Frontal cortex (tissue), 2 donors: ENCODE measurements around a stretch of chr3.

DNA sequence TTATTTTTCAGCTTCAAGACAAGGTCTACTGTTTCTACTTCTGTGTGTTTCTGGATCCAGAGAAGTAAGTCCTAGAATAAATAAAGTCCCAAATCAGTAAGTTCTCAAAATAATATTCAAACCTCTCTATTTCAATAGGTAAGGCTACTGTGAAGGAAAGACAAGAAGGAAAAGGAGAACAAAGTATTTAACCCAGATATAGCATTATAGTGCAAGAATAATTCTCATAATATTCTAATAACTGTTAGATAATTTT lies 31.6 kb upstream of the ARF4 start:
- RAMPAGE, long total RNA = no peak

DNA sequence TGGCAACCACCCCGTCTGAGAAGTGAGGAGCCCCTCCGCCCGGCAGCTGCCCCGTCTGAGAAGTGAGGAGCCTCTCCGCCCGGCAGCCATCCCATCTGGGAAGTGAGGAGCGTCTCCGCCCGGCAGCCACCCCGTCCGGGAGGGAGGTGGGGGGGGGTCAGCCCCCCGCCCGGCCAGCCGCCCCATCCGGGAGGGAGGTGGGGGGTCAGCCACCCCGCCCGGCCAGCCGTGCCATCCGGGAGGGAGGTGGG lies 8.8 kb upstream of the SLMAP start:
- RAMPAGE, long total RNA = no peak

DNA sequence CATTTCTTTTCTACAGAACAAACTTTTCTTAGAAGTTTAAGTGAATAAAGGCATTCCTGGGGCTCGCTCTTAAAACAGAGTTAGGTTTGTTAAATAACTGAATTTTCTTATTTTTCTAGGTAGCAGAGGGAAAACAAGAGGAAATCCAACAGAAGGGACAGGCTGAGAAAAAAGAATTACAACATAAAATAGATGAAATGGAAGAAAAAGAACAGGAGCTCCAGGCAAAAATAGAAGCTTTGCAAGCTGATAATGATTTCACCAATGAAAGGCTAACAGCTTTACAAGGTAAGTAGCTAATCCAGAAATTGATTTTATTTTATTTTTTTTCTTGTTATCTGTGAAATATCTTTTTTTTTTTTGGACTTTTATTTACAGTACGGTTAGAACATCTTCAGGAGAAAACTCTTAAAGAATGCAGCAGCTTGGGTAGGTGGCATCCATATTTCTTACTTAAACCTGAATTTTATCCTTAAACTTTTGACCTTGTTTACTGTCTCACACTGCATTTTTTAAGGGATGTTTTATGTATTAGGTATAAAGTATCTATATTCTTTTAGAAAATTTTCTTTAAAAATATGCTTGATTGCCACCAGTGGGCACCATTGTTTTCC lies 108.4 kb downstream of the SLMAP start:
- RAMPAGE, long total RNA = no peak

GRCh38 chr3:58067935-58068805 lies 59.9 kb downstream of the FLNB start:
- RAMPAGE, long total RNA = no peak

- RAMPAGE, long total RNA = no peak
Observed at GRCh38 chr3:58111438-58112248, 99.1 kb downstream of the DNASE1L3 start.

GRCh38 chr3:58115032-58115751 lies 95.6 kb downstream of the DNASE1L3 start:
- RAMPAGE, long total RNA = no peak

- RAMPAGE, long total RNA = no peak
Observed at GRCh38 chr3:58171393-58172461, 39.0 kb downstream of the DNASE1L3 start.

DNA sequence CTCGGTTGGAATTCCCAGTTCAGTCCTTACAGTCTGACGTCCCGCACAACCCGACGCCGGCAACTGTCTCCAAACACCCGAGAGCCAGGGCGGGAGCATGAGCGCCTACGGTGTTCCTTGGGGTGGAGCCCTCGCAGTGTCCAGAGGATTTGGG lies 788 bp upstream of the ABHD6 start:
- RAMPAGE, long total RNA = no peak

DNA sequence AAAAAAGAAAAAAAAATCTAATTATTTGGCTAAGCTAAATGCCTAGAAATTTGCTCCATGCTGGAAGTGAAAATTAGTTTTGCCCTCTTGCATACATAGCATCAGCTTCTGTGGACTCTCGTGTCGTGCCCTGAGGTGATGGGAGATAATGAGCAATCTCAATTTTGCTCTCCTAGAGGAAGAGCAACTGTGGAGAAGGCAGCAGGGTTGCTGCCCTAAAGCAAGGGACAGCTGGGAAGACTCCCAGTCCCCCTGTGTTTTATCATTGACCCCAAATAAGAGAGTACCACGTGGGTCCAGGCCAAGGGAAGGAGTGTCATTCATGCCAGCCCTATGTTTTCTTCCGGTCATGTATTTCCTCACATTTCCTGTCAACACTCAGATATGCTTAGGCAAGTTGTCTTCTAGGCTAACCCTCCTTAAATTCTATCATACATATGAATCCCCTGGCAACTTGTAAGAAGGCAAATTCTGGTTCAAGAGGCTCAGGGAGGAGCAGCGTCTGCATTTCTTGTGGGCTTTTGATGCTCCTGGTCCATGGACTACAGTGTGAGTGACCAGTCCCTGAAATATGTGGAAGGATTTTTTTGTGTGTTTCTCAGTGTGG lies 32.1 kb upstream of the RPP14 start:
- RAMPAGE, long total RNA = no peak

DNA sequence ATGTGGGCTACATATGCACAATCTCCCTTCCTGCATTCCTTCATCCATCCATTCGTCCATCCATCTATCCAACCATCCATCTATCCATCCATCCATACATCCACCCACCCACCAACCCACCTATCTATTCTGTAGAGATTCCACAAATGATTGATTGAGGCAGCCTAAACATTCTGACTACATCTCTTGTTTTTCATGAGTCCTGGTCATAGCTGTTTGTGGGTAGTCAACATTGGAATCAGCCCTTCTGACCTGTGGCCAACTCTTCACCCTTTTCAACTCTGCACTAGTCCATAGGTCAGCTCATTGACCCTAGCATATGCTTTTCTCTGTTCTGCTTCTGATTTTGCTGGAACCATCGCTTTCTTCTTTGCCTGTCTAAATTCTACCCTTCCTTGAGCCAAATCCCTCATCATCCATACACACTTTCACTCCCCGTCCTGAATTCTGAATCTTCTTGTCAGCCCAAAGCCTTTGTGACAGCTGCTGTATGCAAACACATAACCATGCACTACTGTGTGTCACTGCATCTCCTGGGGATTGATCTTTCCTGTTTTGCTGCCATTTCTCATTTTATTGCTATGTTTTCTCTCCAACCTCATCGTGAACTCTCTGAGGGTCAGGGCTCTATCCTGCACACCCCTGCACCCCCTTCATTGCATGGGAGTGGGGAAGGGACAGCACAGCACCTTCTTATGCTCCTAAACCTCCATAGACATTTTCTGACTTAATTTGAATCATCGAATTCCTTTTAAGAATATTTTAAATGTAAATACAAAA lies 16.8 kb upstream of the KCTD6 start:
- RAMPAGE, long total RNA = no peak

DNA sequence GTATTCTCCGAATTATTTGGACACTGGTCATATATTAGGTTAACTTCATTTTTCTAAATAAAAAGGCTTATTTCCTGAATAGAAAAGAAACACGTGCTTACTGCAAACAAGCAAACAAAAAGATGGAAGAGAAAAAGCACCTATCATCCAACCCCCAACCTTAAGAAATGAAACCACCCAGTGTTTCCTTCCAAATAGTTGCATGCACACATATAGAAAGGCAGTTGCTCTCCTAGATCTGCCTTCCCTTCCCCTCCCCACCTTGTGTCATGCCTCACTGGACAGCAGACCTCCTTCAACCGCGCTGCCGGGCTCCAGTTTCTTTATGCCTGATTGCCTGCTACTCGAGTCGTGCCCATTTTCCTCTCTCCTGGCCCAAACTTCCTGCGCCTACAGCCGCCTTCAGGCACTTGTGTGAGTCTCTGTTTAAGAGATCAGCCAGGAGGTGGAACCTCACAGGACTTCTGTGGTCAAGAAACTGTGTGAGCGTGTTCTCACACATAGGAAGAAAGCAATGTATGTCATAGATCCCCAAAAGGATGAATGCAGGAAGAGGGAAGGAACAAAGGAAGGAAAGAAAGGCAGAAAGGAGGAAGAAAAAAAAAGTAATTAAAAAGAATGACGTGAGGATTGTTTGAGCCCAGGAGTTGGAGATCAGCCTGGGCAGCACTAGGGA lies 8.8 kb upstream of the FAM107A start:
- RAMPAGE, long total RNA = no peak

DNA sequence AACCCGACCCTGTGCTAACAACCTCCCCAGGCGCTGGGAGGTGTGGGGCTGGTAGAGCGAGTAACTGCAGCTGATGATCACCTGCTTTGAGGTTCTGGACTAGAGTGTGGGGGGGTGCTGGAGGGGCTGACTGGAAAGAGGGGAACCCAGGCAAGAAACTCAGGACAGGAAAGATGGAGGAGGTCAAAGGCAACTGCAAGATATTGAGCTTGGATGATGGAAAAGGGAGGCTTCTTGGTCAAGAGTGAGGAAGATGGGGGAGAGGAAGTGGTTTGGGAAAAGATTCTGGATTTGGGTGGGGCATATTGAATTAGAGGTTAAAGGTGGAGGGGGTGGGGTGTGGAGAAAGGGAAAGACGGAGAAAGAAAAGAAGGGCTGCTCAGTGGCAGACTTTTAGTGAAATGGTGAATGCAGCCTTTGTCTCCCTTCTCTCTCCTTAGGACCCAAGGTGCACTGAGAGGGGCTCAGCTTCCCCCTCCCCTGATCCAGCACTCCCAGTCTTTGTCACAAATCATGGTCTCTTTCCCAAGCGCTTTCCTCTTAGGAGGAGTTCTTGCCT lies 618 bp upstream of the FAM3D start:
- RAMPAGE, long total RNA = no peak

DNA sequence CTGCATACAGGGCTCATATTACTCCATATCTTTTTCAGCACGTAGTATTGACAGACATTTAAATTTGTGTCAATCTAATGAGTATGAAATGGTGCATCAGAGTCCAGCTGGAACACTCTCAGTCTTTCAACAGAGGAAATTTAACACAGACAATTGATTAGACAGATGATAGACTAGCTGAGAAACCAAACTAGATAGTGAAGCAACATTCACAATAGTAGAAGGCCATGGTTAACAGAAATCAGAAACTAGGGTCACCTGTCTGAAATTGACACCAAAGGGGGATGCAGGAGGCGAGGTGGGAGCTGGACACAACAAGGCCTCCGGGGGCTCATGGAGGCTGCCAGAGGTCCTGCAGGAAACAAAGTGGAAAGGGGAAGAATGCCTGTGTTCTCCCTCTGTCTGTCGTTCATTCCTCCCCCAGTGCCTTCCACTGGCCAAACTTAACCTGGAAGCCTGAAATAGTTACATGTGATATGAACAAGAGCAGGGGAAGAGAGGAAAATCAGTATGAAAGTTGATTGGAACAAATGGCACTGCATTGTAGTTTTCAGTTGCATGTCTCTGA lies 501.9 kb upstream of the CFAP20DC start:
- RAMPAGE, long total RNA = no peak

DNA sequence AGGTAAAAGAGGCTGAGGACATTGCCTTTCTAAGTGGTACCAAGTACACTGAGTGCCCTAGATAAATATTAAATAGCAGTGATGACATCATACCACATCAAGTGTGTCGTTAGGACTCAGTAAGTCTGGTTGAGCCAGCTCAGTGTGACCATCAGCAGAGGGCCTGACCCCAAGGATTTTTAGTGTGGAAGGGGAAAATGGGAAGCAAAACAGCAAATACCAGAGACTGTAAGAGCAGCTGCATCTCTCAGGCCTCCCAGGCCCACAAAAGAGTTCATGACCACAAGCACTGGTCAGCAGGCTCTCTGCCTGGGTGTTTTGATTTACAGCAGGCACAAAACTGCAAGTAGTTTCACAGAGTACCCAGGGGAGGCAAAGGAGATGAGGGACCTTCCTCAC lies 557.2 kb upstream of the CFAP20DC start:
- RAMPAGE, long total RNA = no peak

- RAMPAGE, long total RNA = no peak
Observed at GRCh38 chr3:59678024-59678433, 628.2 kb upstream of the CFAP20DC start.

GRCh38 chr3:59758954-59759418 lies 709.2 kb upstream of the CFAP20DC start:
- RAMPAGE, long total RNA = no peak

DNA sequence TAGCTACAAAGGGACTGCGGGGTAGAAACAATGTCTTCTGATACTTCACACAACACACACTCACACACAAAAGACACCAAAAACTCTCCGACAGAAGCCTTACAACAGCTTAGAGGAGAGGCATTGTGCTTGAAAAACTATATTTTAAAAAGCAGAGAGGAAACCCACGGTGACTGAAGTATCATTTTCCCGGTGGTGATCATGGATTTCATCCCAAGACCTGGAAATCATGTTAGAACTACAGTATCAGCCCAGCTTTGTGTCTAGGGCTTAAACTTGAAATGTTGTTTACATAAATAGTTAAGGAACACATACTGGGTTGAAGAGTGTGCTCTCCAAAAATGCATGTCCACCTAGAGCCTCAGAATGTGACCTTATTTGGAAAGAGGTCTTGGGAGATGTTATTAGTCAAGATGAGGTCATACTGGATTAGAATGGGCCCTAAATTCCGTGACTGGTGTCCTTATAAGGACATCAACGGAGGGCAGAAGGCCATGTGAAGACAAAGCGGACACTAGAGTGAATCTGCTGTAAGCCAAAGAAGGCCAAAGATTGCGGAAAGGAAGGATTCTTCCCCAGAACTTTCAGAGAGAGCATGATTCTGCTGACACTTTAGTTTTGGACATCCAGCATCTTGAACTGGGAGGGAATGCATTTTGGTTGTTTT lies 759.1 kb upstream of the CFAP20DC start:
- RAMPAGE, long total RNA = no peak

GRCh38 chr3:61626449-61627394 lies 65.4 kb downstream of the PTPRG start:
- RAMPAGE, long total RNA = no peak

DNA sequence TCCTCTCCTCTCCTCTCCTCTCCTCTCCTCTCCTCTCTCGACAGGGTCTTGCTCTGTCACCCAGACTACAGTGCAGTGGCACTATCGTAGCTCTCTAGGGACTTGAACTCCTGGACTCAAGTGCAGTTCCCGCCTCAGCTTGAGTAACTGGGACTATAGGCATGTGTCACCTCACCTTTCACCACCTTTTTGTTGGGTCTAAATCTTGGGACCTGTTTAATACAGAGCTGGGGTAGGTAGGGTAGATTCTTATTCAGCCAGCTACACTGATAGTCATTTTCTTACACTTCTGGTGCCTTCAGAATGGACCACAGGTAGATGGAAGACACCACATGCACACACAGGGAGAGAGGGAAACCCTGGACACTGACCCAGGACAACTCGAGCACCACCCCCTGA lies 324.3 kb downstream of the PTPRG start:
- RAMPAGE, long total RNA = no peak

GRCh38 chr3:62604346-62604785 lies 231.0 kb upstream of the FEZF2 start:
- RAMPAGE, long total RNA = no peak